SEM (cell line): ENCODE data around the gene SLC23A1.

GRCh38 chr5:138753533-138754613 lies 648 bp downstream of the CTNNA1 start:
- PRO-cap: no peak

GRCh38 chr5:138953229-138953930 lies 78.2 kb upstream of the LRRTM2 start:
- PRO-cap: bidirectional peak, plus-strand start at chr5:138953744, minus-strand start at chr5:138953500

GRCh38 chr5:138975193-138975531 lies 100.0 kb upstream of the LRRTM2 start:
- PRO-cap: no peak

GRCh38 chr5:139148273-139148710 lies 49.9 kb downstream of the SIL1 start:
- PRO-cap: no peak

DNA sequence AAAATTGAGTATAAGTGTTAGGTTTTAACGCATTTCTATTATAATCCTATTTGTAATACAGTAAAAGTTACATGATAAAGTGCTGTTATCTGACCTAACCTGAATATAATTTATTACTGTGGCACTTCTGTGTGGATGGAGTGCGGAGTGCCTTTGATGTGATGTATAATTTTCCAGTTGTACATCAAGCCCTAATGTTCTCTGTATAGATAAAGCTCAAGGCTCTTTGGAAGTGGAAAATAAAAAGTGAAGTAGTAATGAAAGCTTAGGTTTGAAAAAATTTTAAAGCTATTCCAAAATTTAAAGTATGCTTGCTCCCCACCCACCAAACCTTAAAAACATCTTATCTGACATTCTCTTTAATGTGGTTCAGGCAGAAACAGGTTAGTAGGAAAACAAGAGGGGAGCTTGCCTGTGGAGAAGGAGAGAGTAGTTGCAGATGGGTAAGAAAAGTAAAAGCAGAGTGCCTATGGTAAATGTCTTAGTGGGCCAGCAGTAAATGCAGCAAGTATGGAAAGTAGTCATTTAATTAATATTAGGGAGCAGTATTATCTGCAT lies 4.1 kb downstream of the MATR3 start:
- PRO-cap: no peak

- PRO-cap: no peak
Observed at GRCh38 chr5:139312891-139313242, 19.3 kb downstream of the MATR3 start.

DNA sequence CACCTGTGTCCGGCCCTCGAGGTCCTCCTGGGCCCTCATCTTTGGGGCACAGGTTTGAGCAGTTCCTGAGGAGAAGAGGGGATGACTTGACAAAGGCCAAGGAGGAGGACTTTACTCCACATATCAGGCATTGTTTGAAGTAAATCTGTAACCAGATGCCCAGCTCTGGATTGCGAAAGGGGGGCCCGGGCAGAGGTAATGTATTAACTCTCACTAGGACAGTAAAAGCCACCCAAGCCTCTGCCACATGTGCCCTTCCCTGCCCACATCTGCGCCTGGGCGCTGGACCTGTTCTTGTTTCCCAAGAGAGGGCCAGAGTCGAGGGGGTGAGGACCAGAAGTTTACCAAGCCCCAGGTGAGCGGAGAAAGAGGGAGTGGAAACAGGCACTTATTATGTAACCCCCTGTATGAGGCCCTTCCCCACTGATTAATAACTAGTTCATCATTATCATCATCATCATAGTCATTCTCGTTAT lies at the start of gene SLC23A1:
Gene SLC23A1 (minus strand): TSS at position 83 of the 476 bp plus-strand sequence.
- PRO-cap: no peak

GRCh38 chr5:139393950-139394560 lies 849 bp downstream of the PROB1 start:
- PRO-cap: bidirectional peak, plus-strand start at chr5:139394039, minus-strand start at chr5:139394048; bidirectional peak, plus-strand start at chr5:139394363, minus-strand start at chr5:139394169

DNA sequence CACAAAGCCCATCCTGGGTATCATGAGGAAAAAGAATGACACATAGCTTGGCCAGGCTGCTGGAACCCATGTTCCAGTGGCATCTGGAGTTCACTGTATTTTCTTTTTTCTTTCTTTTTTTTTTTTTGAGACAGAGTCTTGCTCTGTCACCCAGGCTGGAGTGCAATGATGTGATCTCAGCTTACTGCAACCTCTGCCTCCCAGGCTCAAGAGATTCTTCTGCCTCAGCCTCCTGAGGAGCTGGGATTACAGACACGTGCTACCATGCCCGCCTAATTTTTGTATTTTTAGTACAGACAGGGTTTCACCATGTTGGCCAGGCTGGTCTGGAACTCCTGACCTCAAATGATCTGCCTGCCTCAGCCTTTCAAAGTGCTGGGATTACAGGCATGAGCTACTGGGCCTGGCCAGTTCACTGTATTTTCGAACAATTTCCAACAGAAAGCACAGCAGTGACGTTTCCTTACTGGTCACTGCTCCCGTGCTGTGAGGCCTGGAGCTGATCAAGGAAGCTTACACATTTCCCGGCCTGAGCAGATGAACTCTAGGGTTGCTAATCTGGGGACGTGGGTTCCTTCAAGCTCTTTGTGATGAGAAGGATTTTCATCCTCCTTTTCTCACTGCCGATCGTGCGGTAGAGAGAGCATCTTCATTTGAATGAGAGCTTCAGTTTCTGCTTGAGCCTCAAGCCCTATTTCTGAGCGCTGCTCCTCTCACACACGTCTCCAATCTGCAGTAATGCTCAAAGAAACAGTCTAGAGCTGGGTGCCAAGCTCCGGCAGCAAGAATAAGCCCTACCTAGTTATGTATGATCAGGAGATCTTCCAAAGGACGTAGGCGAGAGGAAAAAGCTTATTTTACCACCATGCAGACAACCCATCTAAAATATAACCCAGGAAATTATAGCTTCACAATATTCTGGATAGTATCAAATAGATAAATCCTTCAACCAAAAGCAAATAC lies 7.1 kb upstream of the SPATA24 start:
- PRO-cap: no peak

GRCh38 chr5:139472757-139474140 lies 2.4 kb downstream of the SMIM33 start:
- PRO-cap: no peak

DNA sequence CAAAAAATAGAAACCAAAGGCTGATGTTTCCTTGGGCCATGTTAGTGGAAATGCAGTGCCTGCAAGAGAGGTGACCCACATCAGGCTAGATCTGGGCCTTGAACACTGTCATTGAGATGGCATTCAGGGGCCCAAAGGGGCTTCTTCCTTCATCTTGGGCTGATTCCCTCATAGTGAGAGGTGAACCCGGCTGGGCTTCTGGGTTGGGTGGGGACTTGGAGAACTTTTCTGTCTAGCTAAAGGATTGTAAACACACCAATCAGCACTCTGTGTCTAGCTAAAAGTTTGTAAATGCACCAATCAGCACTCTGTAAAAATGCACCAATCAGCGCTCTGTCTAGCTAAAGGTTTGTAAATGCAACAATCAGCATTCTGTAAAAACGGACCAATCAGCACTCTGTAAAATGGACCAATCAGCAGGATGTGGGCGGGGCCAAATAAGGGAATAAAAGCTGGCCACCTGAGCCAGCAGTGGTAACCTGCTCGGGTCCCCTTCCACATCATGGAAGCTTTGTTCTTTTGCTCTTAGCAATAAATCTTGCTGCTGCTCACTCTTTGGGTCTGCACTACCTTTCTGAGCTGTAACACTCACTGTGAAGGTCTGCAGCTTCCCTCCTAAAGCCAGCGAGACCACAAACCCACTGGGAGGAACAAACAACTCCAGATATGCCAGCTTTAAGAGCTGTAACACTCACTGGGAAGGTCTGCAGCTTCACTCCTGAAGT lies 20.4 kb upstream of the STING1 start:
- PRO-cap: unidirectional peak, plus-strand start at position 477 of the sequence

GRCh38 chr5:139543253-139543991 lies 17.7 kb upstream of the UBE2D2 start:
- PRO-cap: no peak

- PRO-cap: no peak
Observed at GRCh38 chr5:139566478-139566860, 5.3 kb downstream of the UBE2D2 start.

GRCh38 chr5:139638105-139639287 lies 9.7 kb upstream of the CXXC5 start:
- PRO-cap: bidirectional peak, plus-strand start at chr5:139639140, minus-strand start at chr5:139638879

DNA sequence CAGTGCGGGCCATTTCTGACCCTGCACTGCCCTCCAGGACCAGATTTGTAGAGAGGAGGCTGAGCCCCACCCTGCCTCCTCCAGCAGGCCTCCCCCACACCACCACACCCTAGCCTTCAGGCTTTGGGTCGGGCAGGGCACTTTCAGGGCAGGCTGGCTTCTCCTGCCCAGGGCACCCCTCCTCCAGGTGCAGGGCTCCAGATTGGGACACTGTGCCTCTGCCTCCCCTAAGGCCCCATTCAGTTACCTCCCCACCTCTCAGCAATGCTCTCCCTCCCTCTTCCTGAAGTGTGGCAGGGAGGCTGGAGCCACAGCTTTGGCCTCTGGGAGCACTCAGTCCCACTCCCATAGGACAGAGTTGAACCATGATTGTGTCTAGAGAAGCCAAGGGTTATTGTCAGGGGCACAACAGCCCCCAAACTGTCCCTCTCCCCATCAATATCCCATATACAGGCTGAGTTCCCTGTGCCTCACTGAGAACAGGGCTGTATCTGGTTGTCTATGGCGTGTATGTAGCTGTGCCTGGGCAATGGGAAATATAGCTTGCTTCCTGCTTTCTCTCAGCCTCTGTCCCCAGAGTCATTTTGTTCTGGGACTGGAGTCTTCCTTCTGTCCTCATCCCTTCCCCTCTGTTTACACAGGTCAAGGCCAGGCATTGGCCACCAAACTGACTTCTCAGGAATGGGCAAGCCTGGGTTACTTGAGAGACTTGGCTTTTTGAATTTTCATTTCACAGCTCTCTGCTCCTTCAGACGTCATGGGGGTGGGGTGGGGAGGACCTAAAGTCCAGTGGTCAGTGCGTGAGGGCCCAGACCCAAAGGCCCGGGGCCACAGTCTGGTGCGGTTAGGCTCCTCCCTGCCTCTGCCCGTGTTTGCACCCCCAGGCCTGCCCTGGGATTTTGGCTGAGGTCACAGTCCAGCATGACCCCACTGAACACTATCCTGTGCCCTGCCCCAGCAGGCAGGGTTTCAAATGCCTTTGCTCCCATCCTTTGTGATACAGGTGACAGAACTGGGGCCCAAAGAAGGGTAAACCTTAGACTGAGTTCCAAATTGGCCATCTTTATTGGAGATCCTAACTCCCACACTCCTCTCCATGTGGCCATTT lies 4.4 kb upstream of the CXXC5 start:
- PRO-cap: no peak

DNA sequence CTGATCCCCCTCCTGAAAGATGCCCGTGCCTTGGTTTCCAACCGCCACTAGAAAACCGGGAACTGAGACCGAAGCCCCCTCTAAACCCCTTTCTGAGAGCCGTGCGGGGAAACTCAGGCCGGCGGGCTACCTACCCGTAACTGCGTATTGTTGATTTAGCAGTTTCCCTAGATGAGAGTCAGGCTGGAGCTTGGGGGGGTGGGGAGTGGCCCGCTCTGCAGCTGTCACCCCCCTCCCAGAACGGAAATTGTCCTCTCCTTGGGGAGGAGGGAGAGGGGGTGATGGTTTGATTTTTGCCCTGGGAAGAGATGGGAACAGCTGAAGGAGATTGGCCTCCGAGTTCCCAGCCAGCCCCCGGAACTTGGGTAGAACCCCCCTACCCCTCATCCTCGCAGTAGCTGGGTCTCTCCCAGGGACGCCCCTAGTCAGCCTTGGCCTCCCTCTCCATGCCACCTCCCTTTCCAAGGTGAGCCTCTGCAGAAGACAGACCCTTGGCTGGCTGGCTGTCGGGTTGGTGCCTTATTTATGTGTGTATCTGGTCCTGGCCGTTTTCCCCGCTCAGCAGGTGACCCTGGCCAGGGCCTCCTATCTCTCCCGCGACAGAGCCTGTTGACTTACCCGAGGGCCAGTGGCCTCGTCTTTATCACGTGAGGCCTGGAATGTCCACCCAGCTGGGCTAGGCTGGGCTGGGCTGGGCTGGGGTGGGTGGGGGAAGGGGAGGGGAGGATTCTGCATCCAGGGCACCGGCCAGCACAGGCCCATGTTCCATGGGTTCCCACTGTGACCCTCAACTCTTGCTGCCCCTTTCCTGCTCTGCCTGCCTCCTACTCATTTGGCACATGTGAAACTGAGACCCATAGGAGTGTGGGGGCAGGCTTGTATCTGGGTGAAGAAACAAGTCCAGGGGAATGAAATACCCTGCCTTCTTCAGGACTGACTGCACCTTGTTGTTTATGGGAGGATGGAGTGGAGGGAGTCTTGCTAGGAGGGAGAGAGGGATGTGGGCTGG lies 2.9 kb downstream of the CXXC5 start:
- PRO-cap: unidirectional peak, minus-strand start at position 144 of the sequence

DNA sequence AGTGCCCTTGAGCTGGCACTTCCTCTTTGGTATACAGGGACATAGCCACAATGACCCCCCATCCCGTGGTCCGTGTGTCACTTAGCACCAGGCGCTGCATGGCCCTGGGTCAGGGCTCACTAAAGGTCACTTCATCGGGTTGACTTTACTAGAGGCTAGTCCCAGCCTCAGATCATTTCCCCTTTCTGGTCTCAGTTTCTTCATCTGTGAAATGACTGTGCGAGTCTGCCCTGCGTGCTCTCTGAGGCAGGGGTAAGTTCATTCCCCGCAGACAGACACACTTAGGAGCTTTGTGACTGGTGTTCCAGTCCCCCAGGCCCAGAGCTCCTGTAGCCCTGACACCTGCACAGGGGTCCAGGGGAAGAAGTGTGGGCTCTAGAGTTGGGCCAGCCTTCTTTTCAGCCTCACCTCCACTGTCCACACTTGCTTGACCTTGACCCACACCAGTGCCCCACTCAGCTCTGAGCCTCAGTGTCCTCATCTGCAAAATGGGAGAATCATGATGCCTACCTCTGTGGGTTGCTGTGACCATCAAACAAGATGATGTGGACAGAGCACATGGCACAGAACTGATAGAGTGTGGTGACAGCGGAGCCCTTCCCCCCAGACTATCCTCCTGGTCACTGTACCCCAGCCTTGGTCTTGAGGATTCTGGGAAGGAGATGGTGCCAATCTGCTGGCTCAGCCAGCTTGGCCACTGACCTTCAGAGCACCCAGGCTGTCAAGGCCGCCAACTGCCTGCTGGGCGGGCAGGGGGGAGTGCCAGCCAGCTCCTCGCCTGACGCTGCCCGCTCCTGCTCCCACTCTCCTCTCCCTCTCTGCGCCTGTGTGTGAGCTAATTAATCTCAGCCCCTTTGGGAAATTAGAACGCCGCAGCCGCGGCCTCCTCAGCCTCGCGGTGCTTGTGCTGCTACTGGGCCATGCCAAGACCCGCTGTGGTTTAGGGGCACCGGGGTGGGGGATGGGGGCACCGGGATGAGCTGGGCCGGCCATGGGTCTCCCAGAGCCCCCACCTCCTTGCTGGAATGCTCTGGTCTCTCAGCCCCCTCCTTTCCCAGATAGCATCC lies 16.6 kb downstream of the CXXC5 start:
- PRO-cap: unidirectional peak, minus-strand start at position 812 of the sequence

- PRO-cap: no peak
Observed at GRCh38 chr5:139666550-139667618, 18.7 kb downstream of the CXXC5 start.

DNA sequence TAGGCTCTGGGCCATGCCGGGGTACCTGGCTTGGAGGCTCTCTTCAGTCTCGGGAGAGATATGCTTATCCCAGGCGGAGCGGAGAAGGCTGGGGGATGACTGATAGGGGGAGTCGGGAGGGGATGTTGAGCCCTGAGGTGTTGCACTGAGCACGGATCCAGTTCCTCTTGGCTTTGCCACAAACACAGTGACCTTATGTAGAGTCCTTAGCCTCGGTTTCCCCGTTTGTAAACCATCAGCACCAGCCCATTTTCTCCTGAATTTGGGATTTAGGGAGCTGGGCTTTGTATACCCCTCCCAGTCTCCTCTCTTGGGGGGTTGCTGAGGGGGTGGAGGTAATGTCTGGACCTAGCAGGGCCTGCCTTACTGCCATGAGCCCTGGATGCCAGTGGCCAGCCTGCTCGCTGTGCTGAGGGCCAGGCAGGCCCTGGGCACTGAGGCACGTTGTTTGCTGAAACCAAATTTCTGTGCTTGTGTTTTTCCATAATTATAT lies 20.6 kb downstream of the CXXC5 start:
- PRO-cap: unidirectional peak, minus-strand start at position 169 of the sequence

DNA sequence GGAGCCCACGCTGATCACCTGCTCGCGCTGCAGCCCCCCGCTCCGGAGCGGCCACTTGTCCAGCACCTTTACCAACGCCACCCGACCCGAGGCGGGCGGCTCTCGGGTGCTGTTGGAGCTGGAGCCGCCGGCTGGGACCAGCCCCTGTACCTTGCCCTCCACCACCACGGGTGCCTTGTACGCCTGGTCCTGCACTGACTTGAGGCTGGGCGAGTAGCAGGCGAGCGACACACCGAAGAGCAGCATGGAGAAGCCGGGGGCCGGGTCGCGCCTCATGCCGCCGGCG lies 638 bp downstream of the NRG2 start:
- PRO-cap: no peak